HTR-8/SVneo (cell line): ENCODE results near the gene STMN3.

- RRBS = no CpG with 5 or more reads among the region's 9 CpGs
Measured at GRCh38 chr20:62884025-62884299, 22.3 kb upstream of the TCFL5 start.

DNA sequence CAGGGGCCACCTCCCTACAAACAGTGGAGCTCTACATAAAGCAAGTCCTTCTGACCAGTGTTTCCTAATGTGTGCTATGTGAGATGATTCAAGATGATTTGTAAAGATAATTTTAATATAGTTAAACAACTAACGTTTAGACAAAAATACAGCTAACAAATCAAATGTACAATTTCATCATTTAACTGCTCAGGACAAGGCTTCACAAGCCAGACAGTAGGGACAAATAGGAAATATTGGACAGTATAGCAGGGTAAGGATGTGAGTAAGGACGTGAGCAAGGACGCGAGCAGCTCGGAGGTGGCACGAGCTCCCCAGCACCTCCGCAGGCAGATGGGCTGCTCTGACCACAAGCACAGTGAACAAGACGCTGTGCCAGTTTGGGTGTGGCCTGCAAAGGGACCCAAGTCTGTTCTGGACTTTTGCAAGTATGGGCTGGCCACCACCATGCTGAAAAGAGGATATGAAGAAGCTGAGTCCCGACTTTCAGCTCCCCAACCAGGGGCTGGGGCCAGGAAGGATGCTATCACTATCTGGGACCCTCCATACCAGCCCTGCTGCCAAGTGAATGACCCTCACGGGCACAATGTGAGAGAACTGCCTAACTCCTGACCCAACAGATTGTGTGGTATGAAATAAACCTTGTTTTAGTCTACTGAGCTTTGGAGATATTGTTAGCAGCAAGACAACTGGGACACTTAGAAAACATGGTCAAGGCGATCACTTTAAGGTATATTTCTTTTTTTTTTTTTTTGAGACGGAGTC is 14.4 kb downstream of the DIDO1 start:
- RRBS = no CpG with 5 or more reads among the region's 12 CpGs

- RRBS = no CpG with 5 or more reads among the region's 11 CpGs
Measured at GRCh38 chr20:62914836-62915501, 11.3 kb downstream of the DIDO1 start.

GRCh38 chr20:62923348-62923755 is 3.0 kb downstream of the DIDO1 start:
- RRBS = 4% methylated on average over 3 of the region's 9 CpGs

DNA sequence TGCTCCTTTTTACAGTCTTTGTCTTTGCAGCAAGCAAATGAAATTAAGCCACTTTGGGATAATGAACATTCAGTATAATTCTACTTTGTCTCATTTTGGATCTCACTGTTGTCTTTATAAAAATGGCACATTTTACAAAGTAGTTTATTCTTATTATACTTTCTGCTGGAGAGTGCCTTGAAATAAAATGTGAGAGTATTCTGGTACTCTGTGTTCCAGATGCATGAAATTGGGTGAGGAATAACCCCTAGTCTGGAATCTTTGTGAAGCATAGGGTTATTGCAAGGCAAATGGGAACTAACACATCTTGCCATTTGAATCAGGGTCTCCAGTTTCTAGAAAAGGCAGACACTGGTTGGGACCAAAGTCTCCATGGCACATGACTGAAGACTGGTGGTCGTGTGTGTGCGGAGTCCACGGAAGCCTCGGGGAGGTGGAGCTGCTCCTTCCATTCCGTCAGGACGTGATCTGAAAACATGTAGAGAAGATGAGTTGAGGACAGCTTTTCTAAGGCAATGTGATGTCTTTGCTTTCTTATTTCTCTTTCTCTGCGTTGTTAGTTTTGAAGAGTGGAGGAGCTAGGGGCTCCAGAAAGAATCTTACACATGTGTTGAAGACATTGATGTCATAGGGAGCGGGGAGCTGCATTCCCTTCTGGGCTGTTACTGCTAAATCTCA is 5.0 kb upstream of the SLC17A9 start:
- RRBS = no CpG with 5 or more reads among the region's 8 CpGs

GRCh38 chr20:63037568-63038279 is 31.0 kb upstream of the BHLHE23 start:
- RRBS = 90% methylated on average over 4 of the region's 29 CpGs

DNA sequence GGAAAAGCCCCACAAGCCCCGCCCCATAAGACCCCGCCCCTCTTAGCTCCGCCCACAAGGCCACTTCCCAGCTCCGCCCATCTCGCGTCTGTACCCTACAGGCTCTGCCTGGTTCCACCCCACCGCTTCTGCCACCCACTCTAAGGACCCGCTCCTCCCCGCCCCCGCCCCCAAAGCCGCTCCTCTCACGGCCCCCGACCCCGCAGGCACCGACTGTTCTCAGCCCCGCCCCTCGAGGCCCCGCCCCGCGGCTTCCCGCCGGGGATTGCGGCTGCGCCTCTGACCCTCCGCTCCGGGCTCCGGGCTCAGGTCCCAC is 65.0 kb upstream of the BHLHE23 start:
- RRBS = 98% methylated on average over 1 of the region's 27 CpGs

DNA sequence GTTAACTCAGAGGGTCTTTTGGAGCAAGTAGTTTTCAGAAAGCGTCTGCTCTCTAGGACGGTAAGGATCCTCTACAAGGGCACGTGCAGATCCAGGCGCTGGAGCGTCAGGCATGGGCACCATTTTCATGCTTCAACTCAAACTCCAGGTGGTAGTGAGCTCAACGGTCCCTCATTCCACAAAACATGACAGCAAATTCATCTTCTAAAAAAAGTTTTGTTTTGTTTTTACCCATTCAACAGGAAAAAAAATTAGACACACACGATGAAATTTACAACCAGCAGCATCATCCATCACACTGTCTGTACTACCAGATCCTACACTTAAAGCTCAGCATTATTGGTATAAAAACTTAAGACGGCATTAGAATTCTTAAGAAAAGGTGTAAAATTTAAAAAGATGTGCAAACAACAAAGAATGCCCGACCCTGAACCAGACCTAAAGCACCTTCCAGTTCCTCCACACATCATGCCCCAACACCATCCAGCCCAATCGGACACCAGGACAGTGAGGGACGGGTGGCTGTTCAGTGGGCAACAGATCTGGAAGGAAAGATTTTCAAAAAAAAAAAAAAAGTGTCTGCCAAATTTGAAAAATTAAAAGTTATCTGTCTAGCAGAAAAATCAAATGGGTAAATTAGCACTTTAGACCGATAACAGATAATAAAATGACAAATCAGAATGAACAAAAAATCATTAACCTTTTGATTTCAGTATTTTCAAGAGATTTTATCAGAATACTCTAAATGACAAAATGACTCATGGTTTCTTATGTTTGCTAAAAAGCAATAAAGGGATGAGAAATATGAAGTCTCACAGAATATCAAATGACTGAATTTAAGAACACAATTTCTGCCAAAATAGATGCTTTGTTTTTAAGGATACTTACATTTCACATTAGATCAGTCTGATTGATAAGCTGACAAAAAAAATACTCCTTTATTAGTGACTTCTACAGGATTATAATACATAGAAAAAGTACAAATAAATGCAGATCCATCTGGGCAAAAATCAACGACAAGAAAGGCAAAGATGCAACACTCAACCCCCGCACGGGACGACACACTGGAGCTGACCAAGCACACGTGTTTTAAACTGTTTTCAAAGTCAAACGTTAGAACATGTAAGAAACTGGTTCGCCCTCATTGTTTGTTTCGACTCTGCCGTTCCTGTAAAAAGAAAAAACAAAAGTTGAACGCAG is 20.0 kb downstream of the YTHDF1 start:
- RRBS = no CpG with 5 or more reads among the region's 22 CpGs

- RRBS = no CpG with 5 or more reads among the region's 11 CpGs
Measured at GRCh38 chr20:63272037-63272277, 656 bp upstream of the ARFGAP1 start.

DNA sequence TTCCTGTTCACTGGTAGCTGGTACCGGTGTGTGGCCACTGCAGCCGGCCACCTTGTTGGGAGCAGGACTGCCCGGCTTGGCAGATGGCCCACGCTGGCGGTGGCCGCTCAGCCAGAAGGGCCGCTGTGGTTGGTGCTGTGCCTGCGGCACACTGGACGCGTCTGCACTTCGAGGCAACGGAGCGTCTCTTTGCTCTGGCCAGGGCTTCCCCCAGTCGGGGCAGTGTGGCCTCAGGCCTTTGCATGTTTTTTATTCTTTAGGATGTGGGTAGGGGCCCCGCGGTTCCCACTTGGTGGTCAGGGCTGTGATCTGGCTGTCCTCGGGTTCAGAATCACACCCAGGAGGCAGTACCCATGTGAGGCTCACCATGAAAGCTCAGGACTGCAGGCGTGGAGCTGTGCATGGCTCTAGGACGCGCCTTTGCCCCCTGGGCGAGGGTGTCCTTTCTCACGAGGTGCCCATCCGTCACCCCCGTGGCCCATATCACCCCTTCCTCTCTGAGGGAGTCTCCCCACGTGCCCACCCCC is 9.9 kb upstream of the COL20A1 start:
- RRBS = 95% methylated on average over 1 of the region's 25 CpGs

DNA sequence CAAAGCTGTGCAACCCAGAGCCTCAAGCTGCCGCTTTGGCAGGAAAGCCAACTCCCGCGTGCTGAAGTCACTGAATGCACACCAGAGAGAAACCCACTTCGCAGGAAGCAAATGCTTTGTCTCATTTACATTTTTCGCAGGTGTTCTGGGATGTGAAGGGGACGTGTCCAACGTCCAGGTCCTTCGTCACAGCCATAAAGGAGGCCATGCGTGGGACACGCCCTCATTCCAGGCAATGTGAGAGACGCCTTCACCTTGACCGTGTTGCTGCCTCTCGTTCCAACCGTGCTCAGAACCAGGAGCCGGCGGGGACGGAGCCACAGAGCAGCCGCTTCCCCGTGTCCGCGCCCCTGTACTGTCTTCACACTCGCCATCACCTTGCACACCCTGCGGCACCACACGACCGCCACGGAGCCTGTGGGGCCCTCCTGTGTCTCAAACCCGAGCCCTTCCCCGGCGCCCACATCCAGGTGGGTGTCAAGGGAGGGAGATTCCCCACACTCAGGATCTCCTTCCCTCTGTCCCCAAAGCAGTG is 24.3 kb downstream of the KCNQ2 start:
- RRBS = 88% methylated on average over 2 of the region's 29 CpGs

DNA sequence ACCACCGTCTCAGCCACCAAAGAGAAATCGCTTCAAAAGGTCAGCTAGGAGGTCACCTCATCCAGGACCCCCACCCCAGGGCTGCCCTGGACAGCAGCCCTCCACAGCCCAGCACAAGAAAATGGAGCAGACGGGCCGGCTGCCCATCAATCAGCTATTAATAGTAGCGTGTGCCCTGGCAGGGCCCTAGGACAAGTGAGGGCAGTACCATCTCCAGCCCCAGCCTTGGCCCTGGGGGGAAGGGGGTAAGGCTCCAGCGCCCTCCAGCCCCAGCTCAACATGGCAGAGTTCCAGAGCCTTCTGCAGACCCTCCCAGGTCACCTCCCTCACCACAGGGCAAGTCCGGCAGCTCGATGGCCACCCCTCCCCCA is 1.8 kb downstream of the EEF1A2 start:
- RRBS = no CpG with 5 or more reads among the region's 8 CpGs

DNA sequence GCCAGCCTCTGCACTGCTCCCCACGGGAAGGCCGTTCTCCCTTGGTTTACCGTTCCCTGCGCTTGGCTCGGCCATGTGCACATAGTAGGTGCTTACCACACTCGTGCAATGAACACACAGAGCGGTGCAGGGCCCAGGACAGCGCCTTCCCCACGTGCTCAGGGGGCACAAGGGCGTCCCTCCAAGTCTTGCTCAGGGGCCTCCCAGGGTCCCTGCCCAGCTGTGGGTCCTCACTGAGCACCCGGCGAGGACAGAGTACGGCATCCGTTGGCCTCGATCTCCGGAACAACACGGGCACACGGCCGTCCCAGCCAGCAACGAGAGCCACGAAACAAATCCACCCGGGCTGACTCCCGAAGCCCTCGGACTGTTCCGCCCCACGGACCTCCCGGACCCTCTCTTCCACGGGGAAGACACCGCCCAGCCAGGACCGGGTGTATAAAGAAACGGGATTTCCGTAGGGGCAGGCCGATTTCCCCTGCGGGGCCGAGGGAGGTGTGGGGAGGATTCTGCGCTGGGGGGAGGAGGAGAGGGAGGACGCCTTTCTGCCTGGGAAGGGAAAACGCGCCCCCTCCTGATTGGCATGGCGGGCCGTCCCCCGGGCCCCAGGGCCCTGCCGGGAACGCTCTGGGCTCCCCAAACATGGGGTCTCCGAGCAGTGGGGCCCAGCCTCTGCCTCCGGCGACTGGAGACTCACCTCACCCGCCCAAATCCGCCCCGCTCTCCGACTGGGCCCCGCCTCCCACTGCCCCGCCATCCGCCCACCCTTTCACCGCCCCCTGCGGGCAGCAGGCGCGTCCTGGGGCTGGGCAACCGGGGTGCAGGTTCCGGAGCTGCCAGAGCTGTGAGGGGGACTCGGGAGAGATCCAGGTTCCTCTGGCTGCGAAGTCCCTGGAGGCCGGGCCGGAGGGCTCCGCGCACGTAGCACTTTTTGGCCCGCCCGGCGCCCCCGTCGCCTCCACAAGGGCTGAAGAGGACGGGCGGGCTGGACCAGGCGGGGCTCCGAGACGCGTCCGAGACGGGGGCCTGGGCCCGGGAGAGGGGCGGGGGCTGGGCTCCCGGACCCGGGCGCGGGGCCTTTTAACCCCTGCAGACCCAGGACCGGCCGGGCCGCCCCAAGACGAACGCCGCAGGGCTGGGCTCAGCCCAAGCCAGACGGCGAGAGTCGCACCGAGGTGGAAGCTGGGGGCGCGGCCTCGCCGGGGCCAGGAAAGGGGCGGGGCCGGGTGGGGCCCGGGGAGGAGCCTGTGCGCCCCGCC is 685 bp upstream of the PPDPF start:
- RRBS = 21% methylated on average over 59 of the region's 105 CpGs

DNA sequence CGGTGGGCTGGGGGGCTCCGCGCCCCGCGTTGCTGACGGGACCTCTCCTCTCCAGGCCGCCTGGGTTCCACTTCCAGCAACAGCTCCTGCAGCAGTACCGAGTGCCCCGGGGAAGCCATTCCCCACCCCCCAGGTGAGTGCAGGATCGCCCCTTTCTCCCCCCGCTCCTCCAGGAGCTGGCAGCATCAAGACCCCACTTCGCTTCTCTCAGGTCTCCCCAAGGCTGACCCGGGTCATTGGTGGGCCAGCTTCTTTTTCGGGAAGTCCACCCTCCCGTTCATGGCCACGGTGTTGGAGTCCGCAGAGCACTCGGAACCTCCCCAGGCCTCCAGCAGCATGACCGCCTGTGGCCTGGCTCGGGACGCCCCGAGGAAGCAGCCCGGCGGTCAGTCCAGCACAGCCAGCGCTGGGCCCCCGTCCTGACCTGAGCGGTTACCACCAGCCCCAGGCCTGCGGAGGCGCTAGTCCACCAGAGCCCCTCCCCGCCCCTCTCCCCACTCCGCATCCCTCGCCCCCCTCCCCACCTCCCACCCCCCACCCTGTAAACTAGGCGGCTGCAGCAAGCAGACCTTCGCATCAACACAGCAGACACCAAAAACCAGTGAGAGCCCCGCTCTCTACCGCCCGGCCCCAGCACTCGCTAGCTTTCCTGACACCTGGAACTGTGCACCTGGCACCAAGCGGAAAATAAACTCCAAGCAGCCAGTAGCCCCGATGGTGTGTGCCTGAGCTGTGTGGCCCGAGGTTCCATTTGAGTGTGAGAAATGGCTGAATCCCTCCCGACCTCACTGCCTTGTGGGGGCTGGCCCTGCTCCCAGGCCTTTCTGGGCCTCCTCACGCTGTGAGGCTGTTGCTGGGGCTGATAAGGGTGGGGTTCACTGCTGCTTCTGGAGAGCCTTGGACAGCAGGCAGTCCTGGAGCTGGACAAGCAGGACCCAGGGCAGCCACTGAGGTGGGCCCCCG is 1.2 kb downstream of the PPDPF start:
- RRBS = 11% methylated on average over 9 of the region's 44 CpGs

DNA sequence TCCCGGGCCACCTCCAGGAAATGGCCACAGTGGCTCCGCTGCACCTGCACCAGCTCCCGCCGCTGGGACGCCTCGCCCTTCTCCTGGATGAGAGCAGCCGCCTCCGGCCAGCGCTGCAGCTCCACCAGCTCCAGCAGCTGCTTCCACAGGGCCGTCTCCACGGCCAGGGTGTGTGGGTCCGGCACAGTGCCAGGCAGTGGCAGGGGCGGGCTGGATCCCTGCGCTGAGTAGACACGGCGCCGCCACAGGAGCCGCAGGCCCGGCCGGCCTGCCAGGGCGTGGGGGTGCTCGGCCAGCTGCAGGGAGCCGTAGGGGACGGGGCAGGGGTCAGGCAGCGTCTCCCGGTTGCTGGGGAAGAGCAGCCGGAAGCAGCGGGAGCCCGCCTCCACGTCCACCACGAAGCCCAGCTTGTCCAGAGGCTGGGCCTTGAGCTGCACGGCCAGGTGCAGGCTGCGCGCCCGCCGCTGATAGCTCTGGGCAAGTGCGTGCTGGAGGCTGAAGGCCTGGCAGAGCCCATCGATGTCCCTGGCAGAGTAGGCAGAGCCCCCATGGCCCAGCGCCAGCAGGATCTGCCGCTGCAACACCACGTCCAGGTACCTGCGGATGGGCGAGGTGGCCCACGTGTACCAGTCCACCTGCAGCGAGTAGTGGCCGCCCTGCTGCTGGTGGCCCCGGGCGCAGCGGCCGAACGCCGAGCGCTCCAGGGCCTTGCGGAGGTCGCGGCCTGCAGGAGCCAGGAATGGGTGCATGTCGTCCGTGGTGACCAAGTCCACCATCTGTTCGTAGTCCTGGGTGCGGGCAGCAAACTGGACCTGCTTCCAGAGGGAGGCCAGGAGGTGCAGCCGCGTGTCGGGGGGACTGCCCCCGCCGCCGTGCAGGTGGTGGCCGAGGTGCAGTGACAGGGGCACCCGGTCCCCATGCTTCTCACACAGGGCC is 9.5 kb downstream of the FNDC11 start:
- RRBS = 89% methylated on average over 16 of the region's 68 CpGs

DNA sequence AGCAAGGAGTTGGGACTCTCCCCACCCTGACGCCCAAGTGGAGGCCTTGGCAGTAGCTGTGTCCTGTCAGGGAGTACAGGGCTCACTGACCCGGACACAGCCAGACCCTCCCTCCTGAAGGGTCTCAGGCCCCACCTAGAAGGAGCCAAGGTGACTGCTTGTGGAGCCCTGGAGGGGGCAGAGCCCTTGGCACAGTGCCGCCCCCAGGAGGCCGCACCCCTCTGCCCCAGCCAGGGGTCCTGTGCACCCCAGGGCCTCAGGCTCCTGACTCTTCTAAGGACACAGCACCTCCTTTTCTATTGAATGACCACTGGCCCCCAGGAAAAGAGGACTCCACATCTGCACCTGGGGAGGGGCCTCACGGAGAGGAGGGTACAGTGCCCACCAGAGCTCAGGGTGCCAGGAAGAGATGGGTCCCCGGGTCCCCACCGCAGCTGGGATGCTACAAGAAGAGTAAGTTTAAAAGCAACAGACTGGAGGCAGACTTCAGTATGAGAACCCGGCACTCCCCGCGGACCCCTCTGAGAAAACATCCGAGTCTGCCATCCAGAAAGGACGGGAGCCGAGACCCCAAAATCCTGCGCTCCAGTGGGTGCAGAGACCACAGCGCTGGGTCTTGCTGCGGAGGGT is 567 bp downstream of the HELZ2 start:
- RRBS = 14% methylated on average over 3 of the region's 16 CpGs

DNA sequence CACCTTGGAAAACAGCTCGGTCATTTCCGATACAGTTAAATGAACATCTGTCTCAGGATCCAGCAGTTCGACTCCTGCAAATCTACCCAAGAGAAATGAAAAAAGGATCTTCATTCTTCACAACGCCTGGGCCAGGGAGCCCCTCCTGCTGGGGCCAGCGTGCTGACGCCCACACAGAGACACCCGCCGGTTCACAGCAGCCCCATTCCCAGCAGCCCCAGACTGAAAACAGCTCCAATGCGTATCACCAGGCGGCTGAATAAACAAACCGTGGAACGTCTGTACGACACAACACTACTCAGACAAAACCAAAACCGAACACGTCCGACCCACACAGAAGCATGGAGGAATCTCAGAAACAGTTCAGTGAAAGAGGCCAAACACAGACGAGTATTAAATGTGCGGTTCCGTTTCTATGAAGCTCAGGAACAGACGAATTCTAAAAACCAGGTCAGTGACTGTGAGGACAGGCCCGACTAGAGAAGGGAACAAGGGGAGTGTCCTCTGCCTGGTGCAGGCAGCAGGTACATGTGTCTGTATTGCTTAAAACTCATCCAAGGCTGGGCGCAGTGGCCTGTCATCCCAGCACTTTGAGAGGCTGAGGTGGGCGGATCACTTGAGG is 9.0 kb upstream of the HELZ2 start:
- RRBS = no CpG with 5 or more reads among the region's 23 CpGs

- RRBS = no CpG with 5 or more reads among the region's 39 CpGs
Measured at GRCh38 chr20:63625631-63626422, 1.1 kb downstream of the GMEB2 start.

DNA sequence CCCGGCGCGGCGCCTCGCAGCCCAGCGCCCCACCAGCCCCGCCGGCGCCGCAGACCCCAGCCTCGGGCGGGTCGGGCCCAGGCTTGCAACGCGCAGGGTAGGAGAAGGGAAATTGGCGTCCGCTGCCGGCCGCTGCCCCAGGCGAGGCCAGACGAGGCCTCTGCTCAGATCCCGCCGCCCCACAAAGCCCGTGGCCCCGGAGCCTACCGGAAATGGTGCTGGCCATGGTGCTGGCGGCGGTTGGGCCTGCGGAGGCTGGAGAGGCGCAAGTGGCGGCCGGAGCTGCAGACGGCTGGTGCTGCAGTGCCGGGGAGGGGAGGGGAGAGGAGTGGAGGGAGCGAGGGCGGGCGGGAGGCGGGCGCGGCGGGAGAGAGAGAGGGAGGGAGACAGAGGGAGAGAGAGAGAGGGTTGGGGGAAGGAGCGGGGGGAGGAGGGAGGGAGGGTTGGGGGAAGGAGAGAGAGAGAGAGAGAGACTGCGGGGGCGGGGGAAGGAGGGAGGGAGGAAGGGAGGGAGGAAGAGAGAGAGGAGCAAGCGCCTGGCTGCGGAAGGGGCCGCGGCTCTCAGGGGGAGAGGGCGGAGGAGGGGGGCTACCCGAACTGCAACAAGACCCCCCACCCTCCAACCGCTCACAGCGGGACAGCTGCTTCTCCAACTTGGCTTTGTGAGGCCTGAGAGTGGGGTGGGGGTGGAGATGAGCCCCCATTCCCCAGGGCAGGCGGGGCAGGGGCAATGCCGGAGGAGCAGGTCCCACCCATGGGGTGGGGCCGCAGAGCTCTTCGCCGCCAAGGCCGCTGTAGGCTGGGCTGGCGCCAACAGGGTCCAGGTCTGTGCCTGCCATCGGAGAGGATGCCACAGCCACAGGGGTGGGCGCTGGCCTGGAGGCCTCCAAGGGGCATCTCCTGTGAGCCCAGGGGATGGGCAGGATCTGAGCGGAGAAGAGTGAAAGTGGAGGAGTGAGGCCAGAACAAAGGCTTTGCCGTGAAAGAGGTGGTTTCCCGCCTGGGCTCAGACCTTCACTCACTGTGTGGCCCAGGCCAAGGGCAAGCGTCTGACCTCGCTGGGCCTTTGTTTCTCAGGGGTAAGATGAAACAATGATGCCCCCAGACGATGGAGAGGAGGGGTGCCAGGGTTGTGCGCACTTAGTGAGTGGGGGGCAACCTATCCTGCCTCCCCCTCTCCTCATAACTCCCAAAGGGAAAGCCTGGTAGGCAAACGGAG is at the start of gene STMN3:
TSS of gene STMN3 (minus strand) at position 305 of the 1,219 bp plus-strand sequence.
- RRBS = 1% methylated on average over 30 of the region's 69 CpGs

DNA sequence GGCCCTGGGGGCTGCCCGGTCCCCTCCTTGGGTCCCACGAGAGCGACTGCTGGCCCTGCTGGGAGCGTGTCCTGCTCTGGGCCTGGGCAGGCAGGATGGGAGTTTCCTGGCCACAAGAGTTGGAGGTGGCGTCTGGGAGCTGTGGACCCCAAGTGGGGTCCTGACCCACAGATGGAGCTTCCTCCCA is 7.3 kb upstream of the TNFRSF6B start:
- RRBS = 94% methylated on average over 1 of the region's 5 CpGs